Metastatic Lung Carcinoma in the Adrenal Gland (tissue), 1 donor: ENCODE data around the gene UQCRHL.

DNA sequence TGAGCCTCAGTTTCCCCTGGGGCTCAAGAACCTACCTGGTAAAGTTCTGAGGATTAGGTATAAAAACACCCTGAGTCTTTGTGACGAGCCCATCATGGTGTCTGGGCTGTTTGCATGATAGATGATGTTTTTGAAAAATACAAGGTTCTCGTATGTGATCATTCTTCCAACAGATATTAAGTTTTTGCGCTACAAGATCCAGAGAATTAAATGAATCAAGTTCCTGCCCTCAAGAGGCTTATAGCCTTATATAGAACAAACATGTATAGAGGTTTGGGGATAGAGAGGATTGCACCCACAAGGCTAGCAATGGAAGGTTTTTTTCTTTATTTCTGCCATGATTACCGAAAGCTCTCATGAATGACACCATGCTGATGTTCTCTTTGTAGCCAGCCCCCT is 5.3 kb downstream of the EFHD2 start:
- PRO-cap: no peak

DNA sequence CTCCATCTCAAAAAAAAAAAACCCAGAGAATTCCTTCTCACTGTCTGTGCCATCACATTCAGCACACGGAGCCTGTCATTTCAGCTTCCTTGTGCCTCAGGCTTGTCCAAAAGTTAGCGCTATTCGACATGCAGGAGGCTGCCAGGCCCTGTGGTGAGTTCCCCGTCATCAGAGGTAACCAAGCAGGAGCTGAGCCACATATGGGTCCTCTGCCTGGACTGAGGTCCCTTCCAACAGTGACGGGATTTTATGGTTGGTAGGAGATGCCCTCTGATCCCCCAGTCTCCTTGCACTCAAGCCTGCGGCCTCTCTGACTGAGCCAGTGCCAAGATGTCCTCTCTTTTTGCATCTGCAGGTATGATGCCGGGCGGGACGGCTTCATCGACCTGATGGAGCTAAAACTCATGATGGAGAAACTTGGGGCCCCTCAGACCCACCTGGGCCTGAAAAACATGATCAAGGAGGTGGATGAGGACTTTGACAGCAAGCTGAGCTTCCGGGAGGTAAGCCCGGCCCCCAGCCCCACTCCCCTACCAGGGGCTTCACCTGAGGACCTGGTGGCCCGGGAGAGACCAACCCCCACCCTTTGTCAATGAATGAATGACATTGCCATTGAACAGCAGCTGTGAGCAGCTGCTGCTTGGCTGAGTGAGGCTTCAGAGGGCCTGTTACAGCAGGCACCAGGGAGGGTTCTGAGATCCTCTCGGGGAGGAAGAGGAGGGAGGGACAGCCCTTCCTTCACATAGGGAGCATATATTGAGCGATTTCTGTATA is 12.5 kb upstream of the CTRC start:
- PRO-cap: no peak

GRCh38 chr1:15431011-15431392 is 7.2 kb upstream of the CTRC start:
- PRO-cap: no peak

- PRO-cap: no peak
Observed at GRCh38 chr1:15431393-15432197, 6.6 kb upstream of the CTRC start.

GRCh38 chr1:15565719-15566186 is 19.1 kb downstream of the AGMAT start:
- PRO-cap: no peak

- PRO-cap: no peak
Observed at GRCh38 chr1:15640630-15641164, 18.8 kb upstream of the RSC1A1 start.

DNA sequence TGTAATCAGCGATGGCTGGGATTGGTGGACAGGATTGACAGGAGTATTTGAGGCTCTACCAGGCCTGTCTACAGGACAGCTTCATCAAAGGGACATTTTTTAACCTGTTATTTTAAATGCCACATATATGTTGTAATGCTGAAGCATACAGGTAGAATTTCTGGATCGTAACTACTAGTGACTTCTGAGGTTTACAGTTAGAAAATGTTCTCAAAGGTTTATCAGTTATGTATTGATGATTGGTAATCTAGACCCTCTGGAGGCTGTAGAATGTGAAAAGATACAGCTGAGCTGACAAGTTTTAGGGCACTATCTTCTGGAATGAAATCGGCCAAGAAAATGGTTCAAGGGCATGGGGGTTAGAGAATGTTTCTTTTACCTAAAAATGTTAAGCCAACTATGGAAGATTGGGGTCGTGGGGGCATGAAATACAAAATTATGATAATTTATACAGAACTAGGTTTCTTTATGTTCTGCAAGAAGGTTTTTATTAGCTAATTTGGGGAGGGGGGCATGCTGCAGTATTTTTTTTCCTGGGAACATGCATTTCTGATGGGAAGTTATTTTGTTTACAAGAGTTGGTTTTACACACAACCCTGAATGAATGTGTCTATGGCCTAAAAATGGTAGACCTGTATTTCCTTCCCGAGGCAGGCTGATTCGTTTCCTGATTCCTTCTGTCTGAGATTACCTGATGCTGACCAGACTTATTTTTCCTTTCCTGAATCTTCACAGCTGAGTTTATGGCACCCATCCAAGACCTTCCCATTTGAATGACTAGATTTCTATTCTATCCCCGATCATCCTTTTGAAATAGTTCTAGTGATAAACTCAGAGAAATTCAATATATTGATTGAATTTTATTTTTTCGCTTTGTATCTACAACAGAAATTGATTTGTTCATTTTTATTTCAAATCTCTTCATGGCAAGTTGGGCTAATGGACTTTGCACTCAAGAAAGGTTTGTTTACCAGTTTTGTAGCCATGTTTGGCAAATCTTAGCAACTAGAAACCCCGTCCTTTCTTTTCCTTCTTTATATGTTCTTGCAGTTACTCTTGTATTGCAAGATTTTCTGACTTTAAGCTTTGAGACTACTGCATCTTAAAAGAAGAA is 8.4 kb downstream of the RSC1A1 start:
- PRO-cap: no peak

DNA sequence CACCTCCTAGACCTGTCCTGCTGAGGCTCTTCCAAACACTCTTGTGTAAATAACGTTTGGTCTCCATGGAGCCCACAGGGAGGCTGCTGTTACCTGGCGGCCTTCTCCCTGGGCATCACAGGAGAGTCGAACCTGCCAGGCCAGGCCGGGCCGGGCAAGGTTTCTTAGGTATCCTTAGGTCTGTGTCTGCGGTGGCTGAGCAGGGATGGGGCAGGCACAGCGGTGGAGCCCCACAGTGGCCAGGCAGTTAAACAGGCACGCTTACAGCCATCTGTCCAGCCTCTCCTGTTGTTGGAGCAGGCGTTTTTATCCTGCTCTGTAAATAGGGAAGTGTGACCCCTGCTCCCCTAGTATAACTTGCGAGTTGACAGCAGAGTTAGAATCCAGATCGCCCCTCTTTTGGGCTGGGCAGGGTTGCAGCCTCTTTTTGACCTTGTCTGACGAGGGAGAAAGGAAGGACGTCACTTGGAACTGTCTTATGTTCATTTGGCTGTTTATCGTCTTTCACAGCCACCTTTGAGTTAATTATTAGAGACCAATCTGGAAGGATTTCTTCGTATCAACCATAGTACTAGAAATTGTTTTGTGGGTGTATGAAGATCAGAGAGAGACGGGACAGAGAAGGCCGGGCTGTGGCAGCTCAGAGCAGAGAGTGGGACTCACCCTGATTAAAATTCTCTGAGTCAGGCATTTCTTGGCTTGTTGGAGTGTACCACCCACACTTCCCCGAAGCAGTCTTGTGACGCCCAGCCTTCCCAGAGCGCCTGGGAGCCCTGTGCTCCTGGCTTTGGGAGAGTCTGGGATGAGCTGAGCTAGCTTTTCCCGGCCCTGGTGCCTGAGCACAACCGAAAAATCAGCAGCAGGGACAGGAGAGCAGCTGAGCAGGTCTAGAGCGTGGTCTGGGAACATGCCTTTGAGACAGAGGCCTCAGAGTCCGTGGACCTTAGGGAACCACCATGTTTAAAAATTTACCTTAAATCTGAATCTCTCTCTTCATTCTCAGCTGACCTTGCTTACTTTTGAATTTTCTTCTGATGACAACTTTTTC is 19.3 kb downstream of the PLEKHM2 start:
- PRO-cap: bidirectional peak, plus-strand start at position 758 of the sequence, minus-strand start at position 680 of the sequence

GRCh38 chr1:15756035-15756948 is 2.3 kb upstream of the FBLIM1 start:
- PRO-cap: bidirectional peak, plus-strand start at chr1:15756641, minus-strand start at chr1:15756598

GRCh38 chr1:15807396-15807981 is at the start of gene UQCRHL:
Gene UQCRHL (minus strand): TSS chr1:15807649.
- PRO-cap: no peak

DNA sequence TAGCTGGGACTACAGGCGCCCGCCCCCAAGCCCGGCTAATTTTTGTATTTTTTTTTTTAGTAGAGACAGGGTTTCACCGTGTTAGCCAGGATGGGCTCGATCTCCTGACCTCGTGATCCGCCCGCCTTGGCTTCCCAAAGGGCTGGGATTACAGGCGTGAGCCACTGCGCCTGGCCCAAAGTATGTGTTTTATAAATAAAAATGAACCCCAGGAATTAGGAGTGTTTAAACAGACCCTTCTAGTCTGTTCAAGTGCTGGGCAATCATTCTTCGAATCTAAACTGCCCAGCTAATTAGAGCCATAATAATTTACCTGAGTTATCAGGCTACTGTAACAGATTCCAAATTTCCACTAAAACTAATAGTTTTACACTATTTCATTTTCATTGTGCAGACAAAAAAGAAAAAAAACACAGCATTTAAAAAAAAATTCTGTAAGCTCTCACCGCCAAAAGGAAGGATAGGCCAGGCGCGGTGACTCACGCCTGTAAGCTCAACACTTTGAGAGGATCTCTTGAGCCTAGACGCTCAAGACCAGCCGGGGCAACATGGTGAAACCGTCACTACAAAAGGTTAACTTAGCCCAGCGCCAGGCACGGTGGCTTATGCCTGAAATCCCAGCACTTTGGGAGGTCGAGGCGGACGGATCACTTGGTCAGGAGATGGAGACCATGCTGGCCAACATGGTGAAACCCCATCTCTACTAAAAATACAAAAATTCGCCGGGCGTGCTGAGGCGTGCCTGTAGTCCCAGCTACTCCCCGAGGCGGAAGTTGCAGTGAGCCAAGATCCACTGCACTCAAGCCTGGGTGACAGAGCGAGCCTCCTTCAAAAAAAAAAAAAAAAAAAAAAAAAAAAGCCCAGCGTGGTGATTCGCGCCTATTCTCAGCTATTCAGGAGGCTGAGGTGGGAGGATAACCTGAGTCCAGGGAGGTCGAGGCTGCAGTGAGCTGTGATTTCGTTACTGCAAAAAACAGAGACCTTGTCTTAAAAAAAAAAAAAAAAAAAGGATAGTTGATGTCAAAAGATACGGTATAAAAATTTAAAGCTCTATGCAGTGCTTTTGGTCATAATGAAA is 14.4 kb upstream of the SPEN start:
- PRO-cap: unidirectional peak, plus-strand start at position 523 of the sequence; bidirectional peak, plus-strand start at position 922 of the sequence, minus-strand start at position 775 of the sequence

DNA sequence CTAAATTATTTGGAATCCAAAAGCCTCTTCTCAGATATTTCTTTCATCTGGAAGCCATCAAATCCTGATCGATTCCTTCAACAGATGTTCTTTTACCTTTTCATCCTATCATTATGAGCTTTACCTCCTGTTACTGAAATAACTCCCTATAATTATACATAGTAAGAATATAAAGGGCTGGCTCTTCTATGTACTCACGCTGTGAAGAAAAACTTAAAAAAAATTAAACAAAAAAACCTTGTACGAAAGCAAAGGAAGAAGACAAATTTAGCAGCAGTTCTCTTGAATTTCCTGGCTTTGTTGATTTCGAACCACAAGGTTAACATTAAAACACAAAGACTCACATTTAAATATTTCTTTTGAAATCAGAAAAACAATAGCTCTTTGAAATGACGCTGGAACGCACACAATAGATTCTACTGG is 13.7 kb upstream of the SPEN start:
- PRO-cap: no peak

DNA sequence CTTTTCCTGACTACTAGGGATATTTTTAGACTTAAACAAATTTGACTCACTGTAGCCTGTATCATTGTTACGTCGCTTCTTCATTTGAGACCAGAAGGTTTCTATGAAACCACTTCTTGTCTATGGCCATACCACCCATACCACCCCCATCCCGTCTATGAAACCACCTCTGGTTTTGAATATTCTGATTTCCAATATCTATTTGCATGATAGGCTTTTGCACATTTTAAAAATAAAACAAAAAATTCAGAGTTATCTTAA is 4.6 kb downstream of the SPEN start:
- PRO-cap: no peak

GRCh38 chr1:15949629-15950226 is 26.2 kb downstream of the ZBTB17 start:
- PRO-cap: unidirectional peak, minus-strand start at chr1:15949721

- PRO-cap: no peak
Observed at GRCh38 chr1:16018966-16019480, 1.2 kb upstream of the HSPB7 start.

DNA sequence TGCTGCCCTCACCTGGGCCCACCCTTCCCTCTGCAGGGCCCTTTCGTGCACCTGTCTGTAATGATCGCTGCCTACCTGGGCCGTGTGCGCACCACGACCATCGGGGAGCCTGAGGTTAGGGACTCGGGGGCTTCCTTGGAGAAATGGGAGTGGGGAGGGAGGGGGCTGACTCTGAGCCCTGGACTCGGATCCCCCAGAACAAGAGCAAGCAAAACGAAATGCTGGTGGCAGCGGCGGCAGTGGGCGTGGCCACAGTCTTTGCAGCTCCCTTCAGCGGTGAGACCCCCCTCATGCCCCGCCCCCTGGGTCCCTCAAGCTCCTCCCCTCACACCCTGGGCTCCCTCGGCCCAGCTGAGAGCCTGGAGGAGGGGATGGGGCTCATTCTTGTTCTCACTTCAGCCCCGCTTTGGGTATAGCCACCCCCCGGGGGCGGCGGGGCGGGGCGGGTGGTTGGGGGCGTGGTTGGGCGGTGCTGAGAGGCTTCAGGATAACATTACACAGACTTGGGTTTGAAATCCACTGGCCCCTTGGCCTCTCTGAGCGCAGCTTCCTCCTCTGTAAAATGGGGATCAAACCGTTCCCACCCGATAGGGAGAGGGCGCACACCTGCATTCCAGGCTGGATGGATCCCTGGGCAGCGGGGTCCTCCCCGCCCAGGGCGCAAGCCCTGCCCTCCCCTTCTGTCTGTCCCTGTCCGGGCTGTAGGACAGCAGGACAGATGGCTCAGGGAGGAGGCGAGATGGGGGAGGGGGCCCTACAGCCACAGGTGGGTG is 4.8 kb downstream of the CLCNKA start:
- PRO-cap: no peak

GRCh38 chr1:16144277-16144887 is 11.5 kb downstream of the EPHA2 start:
- PRO-cap: no peak

- PRO-cap: bidirectional peak, plus-strand start at chr1:16159255, minus-strand start at chr1:16159025
Observed at GRCh38 chr1:16158668-16159471, 3.0 kb upstream of the EPHA2 start.

DNA sequence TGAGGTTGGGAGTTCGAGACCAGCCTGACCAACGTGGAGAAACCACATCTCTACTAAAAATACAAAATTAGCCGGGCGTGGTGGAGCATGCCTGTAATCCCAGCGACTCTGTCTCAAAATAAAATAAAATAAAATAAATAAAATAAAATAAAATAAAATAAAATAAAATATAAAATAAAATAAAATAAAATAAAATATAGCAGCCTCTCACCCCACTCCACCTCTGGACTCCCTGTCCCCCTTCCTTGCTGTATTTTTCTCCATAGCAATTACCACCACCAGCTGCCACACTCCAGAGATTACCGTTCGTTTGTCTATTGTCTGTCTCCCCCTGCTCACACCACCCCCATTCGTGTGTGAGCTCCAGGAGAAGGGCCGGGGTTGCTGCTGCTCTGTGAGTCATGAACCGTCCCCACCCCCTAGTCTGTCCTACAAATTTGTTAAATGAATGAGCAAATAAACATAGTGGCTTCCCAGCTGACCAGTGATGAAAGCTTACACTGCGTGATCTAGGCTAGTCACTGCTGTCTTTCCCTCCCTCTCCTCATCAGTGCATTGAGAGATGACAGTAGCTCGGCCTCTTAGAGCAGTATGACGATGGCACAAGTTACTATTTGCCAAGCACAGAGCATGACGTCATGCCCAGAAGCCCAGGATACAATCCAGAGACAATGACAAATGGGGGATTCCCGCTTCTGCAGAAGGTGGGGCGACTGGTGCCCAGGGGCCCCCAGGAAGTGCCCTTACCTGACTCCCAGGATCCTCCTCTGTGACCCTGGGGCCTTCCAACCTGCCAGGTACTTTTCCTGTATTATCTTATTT is 8.3 kb upstream of the EPHA2 start:
- PRO-cap: bidirectional peak, plus-strand start at position 547 of the sequence, minus-strand start at position 431 of the sequence

GRCh38 chr1:16183167-16183755 is 27.4 kb upstream of the EPHA2 start:
- PRO-cap: bidirectional peak, plus-strand start at chr1:16183452, minus-strand start at chr1:16183246